Measurements from ENCODE around the genes SYPL1 and HBP1.

GRCh38 chr7:106069918-106070570 lies 42.1 kb downstream of the SYPL1 start:
- PRO-cap: no peak

DNA sequence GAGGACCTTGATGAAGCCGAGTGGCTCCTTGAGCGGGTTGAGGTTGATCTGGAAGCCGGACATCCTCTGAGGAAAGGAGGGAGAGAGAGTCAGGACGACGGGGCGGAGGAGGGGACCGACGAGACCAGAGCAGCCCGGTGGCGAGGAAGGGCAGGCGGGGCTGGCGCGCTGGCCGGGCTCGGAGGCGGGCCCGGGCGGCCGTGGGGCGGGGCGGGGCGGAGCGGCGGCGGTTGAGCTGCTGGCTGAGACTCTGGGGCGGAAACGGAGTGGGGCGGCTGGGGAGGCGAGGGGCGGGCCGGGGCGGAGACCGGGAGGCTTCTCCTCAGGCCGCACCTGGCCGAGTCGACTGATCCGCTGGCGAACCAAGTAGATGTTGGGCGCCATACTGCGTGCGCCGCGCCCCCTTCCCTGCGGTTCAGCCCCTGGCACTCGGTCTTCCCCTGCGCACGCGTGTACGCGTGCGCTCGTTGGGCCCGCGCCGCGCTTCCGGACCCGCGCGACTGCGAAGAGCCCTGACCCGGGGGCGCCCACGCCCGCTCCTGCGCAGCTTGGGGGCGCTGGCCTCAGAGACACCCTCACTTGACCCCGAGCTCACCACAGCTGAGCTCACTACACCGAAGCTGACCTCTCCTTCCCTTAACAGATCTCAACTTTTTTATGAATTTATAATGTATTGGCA lies at the start of gene SYPL1:
SYPL1 (minus strand) TSS at position 167 of the 679 bp plus-strand sequence.
- PRO-cap: bidirectional peak, plus-strand start at position 340 of the sequence, minus-strand start at position 145 of the sequence; bidirectional peak, plus-strand start at position 569 of the sequence, minus-strand start at position 541 of the sequence; unidirectional peak, minus-strand start at position 602 of the sequence

GRCh38 chr7:106138758-106139477 lies 26.8 kb upstream of the SYPL1 start:
- PRO-cap: no peak

DNA sequence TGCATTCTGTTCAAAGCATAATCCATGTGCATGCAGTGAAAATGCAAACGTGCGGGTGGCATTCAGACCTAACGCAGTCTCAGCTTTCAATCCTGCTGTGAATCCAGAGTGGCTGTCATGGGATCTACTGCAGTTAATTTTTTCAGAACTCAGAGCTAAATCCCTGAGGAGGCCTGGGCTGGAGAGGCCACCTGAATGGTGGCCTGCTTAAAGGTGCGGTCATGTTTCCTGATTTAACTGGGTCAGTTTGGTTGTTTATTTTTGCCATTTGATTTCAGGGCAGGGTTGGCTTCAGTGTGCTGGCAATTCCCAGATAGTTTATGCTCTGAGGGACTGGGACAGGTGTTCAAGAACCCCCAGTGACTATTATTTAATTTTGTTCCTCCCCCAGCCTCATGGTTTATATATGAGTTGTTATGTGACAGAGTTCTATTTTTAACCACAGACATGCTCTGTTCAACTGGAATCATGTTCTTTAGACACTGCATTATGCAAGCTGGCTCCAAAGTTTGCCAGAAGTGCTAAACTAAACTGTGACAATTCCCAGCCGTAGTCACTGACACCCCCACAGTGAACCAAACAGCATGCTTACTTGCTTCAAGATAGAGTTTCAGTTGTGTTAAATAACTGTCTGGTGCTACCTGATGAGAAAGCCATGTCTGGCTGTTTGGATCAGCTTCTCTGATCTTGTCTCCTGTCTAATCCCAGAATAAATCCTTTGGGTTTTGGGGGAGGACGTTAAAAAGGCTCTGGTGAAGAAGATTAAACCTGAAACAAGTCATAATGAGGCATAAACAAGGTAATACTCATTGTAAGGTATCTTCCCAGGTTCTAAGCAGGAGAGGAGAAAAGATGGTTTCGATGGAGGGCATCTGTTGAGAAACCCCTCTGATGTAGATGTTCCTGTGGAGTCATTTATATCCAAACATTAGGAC lies 27.7 kb upstream of the SYPL1 start:
- PRO-cap: no peak

DNA sequence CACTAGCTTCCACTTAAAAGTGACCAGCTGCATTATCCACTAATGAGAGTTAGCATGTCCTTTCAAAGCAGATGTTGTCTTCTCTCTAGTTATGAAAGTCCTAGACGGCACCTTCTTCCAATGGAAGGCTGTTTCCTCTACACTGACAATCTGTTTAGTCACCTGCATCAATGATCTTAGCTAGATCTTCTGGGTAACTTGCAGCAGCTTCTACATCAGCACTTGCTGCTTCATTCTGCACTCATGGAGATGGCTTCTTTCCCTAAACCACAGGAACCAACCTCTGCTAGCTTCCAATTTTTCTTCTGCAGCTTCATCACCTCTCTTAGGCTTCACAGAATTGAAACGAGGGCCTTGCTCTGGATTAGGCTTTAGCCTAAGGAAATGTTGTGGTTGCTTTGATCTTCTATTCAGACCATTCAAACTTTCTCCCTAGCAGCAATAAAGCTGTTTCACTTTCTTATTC lies 24.7 kb downstream of the NAMPT start:
- PRO-cap: no peak

DNA sequence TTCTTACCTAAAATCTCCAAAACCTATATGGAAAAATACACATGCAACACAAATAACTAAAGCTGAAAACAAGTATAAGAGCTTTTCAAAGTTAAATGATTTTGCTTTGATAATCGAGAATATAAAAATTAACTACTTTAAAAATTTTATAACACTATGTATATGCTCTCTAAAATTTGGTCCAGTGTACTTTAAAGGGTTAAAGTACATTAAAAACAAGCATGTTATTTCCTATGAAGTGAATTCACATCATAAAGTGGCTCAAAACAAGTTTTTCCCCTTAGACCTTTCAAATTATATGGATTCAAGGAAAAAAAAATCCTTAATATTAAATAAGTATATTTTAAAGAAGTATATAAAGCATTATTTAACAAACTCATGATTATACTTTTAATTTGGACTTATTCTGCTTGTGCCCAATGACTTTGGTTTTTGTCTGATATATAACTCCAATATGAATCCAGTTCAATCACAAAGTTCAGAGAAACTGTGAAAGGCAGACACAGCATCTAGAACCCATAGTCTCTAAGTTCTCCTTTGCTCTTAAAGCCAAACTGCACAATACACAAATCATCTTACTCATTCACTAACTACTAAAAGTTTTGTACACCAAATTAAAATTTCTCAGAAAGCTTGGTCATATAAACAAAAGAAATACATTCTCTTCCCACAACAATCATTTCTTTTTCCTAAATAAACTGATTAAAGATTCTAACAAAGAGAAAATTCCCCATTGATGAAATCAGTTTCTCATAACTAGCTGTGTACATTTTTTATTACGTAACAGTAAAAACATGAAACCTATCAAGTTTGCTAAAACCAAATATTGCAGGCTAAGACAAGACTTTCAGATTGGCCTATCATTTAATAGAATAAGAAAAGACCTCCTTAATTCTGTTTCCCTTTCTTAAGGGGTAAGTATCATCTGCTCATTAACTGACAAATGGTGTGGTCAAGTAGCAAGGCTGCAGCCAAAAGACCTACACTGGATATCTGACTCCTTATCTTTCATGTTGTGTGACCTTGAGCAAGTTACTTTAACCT lies 22.8 kb downstream of the NAMPT start:
- PRO-cap: no peak

- PRO-cap: no peak
Measured at GRCh38 chr7:106365171-106365886, 80.5 kb upstream of the NAMPT start.

DNA sequence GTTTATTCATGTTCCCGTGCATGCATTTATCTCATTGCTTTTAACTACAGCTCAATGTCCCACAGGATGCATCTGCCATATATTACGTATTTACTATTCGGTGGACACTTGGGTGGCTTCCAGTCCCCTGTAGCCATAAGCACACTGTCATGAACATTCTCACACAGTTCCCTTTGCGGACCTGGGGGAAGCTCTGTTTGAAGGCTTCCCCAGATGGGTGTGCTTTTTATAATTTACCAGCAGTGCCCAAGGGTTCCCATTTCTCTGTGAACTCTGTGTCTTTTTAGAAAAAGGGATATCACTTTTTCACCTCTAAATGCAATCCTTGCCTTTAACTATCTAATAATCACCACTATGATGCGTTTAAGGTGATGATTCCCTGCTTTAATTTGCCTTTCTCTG lies 122.2 kb downstream of the CCDC71L start:
- PRO-cap: no peak

DNA sequence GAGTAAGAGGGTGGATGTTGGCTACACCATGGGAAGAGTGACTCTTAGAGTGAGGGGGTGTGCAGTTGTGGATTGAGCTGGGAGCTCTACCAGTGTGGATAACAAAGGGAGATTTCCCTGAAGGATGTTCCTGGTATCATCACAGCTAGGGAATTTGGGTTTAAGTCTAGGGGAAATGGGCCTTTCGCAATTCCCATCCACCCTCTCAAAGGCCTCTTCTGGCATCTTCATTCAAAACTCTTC lies 328 bp upstream of the CCDC71L start:
- PRO-cap: unidirectional peak, minus-strand start at position 156 of the sequence

- PRO-cap: no peak
Measured at GRCh38 chr7:106779831-106780373, 85.2 kb upstream of the PIK3CG start.

DNA sequence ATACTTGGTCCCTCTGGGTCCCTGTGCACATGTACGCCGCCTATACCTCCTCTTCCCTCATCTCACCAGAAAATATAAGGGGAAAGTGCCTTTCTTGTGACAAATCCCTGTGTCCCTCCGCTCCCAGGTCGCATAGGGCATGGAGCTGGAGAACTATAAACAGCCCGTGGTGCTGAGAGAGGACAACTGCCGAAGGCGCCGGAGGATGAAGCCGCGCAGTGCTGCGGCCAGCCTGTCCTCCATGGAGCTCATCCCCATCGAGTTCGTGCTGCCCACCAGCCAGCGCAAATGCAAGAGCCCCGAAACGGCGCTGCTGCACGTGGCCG lies 2.3 kb downstream of the PIK3CG start:
- PRO-cap: no peak

DNA sequence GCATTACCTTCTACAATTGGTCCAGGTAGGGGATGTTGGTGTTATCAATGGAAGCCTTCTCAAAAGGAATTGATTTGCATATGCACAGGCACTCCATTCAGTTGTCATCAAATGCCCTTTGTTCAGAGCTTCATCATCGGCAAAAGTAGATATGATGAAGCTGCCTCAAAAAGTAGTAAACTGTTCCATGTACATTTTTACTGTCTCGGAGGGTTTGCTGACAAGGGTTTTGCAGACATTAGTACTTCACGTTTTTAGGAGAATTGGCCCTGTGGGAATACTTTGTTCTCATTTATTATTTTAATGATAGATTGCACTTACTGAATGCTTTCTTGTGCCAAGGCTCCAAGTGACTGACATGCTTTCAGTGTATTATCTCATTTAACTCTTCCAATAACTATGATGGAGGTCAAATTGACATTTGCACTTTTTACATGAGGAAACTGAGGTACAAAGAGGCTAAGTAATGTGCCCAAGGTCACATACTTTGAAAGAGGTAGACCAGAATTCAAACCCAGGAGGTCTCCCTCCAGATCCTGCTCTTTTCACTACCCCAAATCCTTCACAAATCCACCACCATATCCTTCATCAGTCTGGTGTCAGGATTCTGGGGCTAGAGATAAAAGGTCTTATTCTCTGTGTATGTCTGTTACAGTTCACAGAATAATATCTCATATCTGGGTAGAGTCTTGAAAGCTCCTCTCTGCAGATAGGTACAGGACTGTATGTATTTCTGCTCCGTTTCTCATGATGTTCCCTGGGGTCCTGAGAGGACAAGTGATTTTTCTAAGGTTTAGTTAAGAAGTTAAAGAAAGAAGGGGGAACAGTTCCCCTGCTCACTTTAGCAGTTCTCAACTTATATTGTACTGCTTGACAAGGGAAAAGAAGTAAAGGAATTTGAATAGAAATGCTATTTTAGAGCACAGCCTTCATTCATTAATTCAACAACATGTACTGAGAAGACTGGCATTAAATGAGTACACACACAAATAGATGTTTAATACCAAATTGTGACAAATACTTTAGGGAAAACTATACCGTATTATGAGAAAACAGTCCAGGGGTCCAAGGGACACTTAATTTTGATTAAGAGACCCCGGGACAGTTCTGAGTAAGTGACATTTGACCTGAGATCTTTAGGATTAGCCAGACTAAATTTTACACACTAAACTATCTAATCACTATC lies 4.8 kb downstream of the PIK3CG start:
- PRO-cap: no peak

GRCh38 chr7:107006923-107008024 lies 37.2 kb upstream of the PRKAR2B start:
- PRO-cap: no peak

- PRO-cap: no peak
Measured at GRCh38 chr7:107069328-107070127, 25.0 kb downstream of the PRKAR2B start.

DNA sequence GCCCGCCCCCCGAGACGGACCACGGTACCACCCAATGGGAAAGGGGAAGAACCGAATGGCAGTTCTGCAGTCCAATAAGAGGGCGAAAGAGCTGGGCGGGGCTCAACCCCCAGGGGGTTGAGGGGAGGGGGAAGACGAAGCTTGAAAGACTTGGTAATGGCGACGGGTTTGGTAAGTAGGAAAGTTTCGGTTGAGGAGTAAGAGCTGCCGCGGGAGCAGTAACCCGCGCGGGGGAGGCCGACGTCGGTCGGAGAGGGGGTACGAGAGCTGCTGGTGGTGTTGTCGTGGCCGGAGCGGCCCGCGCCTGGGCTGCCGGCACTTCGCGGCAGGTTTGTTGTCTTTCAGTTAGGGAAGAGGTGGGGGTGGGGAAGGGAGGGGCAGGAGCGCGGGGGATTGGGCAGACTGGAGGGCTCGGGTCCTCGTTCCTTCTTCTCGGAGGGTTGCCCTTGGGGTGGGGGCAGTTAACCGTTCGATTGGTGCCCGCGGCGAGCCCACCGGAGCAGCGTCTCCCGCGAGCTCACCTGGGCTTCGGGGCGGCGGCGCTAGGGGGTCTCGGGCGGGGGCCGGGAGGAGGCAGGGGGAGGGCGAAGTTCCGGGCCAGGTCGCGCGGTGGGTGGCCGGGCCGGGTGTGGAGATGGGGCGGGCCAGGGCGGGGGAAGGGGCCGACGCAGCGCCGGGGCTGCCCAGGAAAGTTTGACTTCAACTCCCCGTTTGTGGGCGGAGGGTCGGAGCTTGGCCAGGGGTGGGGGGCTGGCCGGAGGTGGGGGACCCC lies at the start of gene HBP1:
HBP1 (plus strand) TSS at position 147 of the 772 bp plus-strand sequence.
- PRO-cap: bidirectional peak, plus-strand start at position 147 of the sequence, minus-strand start outside the sequence; bidirectional peak, plus-strand start at position 380 of the sequence, minus-strand start at position 347 of the sequence

- PRO-cap: no peak
Measured at GRCh38 chr7:107172107-107172885, 3.5 kb downstream of the HBP1 start.

DNA sequence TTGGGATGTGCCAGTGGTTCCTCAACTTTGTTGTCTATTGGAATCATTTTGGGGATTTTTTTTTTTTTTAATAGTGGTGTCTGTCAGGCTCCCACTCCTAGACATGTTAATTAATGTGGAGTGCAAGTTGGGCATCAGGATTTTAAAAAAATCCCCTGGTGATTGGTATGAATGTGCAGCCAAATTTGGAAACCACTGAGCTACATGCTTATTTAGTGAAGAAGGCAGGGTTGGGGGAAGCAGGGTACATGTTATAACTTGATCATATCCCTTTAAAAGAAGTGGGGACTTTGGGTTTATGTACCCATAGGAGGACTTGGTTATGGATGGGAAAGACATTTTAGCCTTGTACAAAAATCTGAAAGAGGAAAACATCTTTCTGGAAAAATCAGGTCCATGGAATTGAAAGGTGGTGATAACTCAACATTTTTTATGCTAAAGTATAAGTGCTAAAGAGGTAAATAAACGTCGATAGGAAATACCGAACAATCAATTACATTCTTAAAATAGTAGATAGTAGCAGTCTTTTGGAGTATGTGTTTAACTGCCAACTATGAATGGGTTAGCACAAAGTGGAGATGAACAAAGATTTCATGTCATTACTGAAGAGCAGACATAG lies 34.2 kb downstream of the HBP1 start:
- PRO-cap: no peak

- PRO-cap: no peak
Measured at GRCh38 chr7:107471356-107471591, 1.4 kb downstream of the GPR22 start.

- PRO-cap: no peak
Measured at GRCh38 chr7:107474094-107474797, 4.4 kb downstream of the GPR22 start.

GRCh38 chr7:107608860-107609444 lies 28.9 kb downstream of the BCAP29 start:
- PRO-cap: no peak

Measured in neuron (in vitro differentiated cells).